SUDHL5 (cell line): ENCODE measurements around a stretch of chr18.

GRCh38 chr18:3624789-3625758 is 175.1 kb downstream of the TGIF1 start:
- PRO-cap = no peak

DNA sequence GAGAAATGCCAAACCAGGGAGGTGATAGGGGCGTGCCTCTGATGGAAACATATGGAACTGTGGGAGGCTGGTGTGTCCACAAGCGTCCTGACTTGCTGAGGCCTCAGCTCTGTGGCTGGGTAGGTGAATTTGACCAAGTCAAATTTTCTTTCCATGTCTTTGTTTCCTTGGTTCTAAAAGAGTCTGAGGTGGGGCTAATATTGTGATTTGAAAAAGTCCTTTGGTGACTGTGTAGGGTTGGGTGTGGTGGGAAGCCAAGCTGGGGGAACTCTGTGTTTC is 462.6 kb downstream of the TGIF1 start:
- PRO-cap = no peak

DNA sequence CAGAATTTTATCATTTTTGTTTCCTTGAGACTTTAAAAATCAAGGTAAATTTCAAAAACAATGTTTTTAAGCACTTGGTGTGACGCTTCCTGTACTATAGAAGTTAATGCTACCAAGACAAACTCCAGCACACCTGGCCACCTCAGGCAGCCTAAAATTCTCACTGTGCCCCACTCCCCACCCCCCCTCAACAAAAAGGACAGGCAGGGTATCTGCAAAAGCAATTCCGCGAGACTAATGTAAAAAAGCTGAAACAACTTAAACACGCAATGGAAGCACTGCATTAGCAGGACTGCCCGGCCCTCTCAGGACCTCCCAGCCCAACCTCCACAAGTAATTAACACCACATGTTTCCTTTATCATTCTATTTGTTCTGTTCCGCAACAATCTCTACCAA is 1.5 kb downstream of the EPB41L3 start:
- PRO-cap = no peak

DNA sequence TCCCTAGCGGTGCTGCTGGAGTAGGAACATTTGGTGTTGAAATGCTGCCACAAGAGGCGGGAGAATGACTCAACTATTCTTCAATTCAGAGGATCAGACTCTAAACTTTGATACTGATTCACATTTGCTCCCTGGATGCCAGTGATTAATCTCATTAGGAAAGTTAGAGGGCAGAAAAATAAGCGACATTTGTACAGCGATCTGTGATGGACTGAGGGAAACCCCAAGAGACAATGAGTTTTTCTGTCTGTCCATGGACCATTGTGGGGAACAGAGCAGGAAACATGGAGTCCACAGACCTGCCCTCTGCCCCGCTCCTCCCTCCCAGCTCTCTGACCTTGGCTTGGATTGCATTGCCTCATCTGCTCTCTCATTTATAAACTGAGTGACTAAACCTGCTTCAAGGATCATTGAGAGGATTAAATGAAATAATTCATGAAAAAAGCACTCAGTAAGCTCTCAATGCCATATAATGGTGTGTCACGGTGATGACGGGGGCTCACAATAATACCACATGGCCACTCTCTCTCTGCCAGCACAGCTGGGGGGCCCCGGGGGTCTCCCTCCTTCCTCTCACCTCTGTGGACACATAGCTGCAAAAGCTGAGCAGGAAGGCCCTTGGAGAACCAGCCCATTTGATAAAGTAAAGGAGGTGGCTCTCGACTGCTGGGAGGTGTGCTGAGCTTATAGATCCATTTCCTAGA is 12.8 kb upstream of the EPB41L3 start:
- PRO-cap = no peak

GRCh38 chr18:6362598-6362797 is 52.2 kb downstream of the L3MBTL4 start:
- PRO-cap = no peak

DNA sequence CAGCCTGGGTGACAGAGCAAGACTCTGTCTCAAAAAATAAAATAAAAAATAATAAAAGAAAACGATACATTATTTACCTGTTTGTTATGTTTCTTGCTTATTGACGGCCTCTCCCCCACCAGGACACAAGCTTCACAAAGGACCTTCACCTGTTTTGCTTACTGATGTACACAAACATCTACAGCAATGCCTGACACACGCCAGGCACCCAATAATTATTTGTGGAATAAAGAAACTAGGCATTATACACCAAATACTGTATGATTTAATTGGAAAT is 20.3 kb downstream of the L3MBTL4 start:
- PRO-cap = no peak

- PRO-cap = no peak
These were observed 8.5 kb downstream of the L3MBTL4 start for GRCh38 chr18:6406164-6406685.

DNA sequence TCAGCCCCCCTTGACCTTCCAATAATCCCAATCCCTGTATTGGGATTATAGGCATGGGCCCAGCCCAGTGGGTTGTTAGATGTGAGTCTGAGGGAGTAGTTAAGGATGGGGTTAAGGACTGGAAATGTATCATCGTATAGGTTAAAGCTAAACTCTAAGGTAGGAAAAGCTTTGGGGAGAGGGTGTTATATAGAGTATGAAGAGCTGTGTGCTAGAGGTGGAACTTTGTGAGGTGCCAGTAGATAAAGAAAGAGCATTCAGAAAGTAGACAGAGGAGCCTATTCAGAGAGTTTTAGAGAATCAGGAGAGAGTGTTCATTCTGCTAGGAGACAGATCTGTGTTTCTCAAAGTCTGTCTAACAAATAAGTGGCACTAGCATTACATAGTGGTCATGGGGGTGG is 81.0 kb downstream of the ARHGAP28 start:
- PRO-cap = no peak

- PRO-cap = no peak
These were observed 33.5 kb downstream of the LAMA1 start for GRCh38 chr18:7084118-7084514.

GRCh38 chr18:7273092-7274065 is 42.5 kb downstream of the LRRC30 start:
- PRO-cap = no peak

DNA sequence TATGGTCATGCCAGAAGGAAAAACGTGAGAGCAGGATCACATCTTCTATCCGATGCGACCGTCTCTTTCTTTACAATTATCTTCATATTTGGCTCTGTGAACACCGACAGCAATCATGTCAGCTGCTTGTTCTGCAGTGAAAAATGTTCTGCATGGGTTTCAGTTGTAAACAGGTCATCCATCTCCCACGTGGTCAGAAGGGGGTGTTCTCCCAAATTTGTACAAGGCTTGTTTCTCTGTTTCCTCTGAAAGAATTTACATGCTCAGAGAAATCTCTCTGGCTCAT is 106.2 kb upstream of the PTPRM start:
- PRO-cap = no peak

DNA sequence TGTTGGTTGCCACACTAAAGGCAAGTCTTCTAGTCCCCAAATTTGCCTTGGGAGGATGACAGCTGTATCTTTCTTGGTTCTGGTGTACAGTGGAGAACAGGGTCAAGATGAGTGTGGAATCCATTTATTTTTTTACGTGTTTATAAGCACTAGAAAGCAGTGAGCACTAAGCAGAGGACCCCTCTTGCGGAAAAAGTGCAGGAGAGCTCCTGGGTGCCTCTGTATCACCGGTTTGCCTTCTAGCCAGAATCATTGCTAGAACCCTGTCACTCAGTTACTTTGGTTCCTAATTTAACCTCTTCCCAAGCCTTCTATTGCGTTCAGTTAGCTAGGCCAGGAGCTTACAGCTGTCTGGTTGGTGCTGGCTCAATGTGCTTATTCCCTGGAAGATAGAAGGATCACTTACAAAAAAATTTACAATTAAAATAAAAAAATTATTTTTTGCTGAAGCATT is 1.1 kb upstream of the PTPRM start:
- PRO-cap = no peak

GRCh38 chr18:7803947-7804455 is 236.9 kb downstream of the PTPRM start:
- PRO-cap = no peak

DNA sequence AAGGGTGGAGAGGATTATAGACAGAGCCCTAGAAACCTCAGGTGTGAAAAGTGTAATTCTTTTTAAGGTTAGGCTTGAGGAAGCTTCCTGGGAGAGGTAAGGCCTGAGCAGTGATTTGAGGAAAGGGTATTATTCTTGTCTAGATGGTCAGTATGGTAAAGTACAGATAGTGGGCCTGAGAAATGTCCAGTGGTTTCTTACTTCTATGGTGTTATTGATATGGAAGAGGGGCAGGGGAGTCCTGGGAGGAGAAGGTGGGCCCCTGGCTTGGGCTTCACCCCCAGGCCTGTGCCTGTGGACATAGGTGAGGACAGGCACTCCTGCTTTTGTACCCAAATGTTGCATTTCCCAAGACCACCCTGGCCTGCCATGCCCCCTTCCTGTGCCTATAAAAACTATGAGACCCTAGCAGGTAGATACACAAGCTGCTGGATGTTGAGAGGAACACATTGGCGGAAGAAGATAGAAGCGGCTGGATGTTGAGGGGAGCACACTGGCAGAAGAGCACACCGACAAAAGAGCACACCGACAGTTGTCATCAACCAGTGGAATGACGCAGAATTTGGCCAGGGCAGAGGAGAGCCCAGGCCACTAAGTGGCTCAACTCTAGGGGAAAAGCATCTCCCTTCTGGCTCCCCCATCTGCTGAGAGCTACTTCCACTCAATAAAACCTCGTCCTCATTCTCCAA is 251.9 kb downstream of the PTPRM start:
- PRO-cap = no peak

- PRO-cap = no peak
These were observed 496.1 kb downstream of the PTPRM start for GRCh38 chr18:8063225-8063525.

- PRO-cap = no peak
These were observed 509.2 kb downstream of the PTPRM start for GRCh38 chr18:8076262-8076807.

DNA sequence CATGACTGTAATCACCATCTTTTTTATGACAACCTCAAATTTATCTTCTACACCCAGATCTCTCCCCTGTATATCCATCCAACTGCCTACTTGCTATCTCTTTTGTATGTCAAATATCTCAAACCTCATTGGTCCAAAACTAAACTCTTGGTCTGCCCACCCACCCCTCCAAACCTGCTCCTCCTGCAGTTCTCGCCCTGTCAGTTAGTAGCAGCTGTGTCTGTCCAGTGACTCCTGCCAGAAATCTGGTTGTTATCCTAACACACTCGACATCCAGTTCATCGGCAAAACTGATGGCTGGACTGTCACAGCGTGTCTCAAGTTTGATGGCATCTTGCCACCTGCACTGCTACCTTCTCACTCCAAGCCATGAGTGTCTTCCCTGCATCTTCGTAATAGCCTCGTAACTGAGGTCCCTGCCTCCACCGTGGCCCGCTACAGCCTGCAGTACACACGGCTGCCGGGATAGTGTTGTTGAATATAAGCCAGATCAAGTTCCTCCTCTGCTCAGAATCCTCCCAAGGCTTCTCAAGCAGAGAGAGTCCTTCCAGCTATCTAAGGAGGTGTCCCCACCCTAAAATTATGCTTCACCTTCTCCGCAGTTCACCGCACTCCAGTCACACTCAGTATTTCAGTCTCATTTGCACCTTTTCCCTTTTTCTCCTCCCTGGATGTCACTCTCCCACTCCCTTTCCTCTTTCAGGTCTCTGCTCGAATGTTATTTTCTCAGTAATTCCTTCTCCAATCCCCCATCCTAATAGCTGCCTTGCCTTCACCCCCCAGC is 470.0 kb upstream of the RAB12 start:
- PRO-cap = no peak

- PRO-cap = no peak
These were observed 397.4 kb upstream of the RAB12 start for GRCh38 chr18:8211904-8212244.

DNA sequence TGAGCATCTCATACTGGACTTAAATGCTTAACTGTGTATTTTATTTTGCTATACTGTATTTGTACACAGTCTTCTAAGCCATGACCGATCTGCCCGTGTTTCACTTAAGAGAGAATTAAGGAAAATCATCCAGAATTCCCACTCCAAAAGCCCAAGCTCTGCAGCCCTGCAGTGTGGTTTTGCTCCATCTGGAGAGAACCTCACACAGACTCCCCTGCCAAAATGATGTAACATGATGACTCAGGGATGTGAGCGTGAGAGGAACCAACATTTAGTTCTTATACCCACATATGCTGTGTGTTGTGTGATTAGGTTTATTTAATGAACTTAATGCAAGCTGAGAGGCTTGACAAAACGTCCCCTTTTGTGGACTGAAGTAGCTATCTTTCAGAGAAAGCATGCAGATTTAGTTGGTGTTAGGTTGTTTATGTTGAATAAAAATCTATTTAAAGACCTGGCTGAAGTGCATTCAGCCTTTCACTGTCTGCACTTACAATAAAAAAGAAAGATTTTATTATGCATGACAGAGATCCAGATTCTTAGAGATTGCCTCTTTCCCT is 6.2 kb downstream of the RAB12 start:
- PRO-cap = no peak

DNA sequence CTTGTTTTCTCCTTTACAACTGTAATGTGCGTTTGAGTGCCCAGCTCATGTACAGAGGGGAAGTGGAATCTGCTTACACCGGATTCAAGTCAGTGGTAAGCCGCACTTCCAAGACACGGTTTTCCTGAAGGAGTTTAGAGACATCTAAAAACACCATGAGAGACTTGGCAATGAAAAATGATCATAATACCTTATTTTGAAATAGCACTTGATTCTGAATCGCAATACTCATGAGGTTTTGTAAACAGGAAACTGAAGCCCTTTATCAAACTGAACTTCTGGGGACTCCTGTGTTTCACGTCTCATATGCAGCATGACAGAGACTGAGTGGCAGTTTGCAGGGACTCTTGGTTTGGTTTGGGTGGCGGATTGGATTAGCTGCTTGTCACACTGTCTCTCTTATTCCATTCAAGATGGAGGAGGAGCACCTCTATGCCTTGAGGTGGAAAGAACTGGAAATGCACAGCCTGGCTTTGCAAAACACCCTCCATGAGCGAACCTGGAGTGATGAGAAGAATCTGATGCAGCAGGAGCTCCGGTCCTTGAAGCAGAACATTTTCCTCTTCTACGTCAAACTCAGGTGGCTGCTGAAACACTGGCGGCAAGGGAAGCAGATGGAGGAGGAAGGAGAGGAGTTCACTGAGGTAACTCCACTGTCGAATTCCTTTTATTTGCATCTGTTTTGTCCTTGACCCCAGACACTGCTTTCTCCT is 90.6 kb downstream of the MTCL1 start:
- PRO-cap = no peak